Thyroid gland (tissue), 7 donors: ENCODE measurements around the gene ZDHHC8.

DNA sequence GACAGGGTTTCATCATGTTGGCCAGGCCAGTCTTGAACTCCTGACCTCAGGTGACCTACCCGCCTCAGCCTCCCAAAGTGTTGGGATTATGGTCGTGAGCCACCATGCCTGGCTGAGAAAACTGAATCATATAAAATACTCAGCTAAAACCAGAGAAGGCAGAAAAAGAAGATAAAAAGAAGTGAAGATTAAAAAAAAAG lies 68.9 kb downstream of the HIRA start:
- PRO-cap, 2 experiments: no peak in any of the 2 experiments
- RAMPAGE, long total RNA, 5 experiments: no peak in any of the 5 experiments

GRCh38 chr22:19397709-19398493 lies 33.6 kb downstream of the HIRA start:
- PRO-cap, 2 experiments: no peak in any of the 2 experiments
- RAMPAGE, long total RNA, 5 experiments: no peak in any of the 5 experiments

- PRO-cap, 2 experiments: no peak in any of the 2 experiments
- RAMPAGE, long total RNA, 5 experiments: no peak in any of the 5 experiments
These were observed 27.6 kb downstream of the HIRA start for GRCh38 chr22:19403787-19404506.

- PRO-cap, 2 experiments: no peak in any of the 2 experiments
- RAMPAGE, long total RNA, 5 experiments: no peak in any of the 5 experiments
These were observed 1.2 kb downstream of the C22orf39 start for GRCh38 chr22:19446180-19446821.

GRCh38 chr22:19599725-19600222 lies 75.6 kb upstream of the CLDN5 start:
- PRO-cap, 2 experiments: no peak in any of the 2 experiments
- RAMPAGE, long total RNA, 5 experiments: no peak in any of the 5 experiments

DNA sequence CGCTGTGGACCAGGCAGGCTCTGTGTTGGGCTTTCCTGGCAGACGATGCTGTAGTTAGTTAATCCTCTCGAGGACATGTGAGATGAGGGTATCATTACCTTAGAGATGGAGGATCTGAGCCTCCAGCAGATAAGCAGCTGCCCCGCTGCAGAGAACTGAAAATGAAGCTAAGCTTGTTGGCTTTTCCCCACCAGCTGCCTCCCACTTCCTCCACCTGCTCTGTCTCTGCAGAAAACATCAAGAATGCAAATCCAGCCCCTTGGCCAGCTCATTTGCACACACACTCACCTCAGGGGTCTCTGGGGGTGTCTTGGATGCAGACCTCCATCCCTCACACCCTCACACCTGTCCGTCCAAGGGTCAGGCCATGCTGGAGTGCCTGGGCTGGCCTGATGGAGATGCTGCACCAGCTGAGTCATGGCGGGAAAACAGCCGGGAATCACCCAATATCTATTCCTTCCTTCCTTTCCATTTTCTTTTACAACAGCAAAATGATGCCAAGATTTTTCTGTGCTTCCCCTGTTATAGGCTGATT lies 94.9 kb upstream of the SEPTIN5 start:
- PRO-cap, 2 experiments: no peak in any of the 2 experiments
- RAMPAGE, long total RNA, 5 experiments: no peak in any of the 5 experiments

- PRO-cap, 2 experiments: no peak in any of the 2 experiments
- RAMPAGE, long total RNA, 5 experiments: no peak in any of the 5 experiments
These were observed 690 bp upstream of the GP1BB start for GRCh38 chr22:19722575-19723122.

DNA sequence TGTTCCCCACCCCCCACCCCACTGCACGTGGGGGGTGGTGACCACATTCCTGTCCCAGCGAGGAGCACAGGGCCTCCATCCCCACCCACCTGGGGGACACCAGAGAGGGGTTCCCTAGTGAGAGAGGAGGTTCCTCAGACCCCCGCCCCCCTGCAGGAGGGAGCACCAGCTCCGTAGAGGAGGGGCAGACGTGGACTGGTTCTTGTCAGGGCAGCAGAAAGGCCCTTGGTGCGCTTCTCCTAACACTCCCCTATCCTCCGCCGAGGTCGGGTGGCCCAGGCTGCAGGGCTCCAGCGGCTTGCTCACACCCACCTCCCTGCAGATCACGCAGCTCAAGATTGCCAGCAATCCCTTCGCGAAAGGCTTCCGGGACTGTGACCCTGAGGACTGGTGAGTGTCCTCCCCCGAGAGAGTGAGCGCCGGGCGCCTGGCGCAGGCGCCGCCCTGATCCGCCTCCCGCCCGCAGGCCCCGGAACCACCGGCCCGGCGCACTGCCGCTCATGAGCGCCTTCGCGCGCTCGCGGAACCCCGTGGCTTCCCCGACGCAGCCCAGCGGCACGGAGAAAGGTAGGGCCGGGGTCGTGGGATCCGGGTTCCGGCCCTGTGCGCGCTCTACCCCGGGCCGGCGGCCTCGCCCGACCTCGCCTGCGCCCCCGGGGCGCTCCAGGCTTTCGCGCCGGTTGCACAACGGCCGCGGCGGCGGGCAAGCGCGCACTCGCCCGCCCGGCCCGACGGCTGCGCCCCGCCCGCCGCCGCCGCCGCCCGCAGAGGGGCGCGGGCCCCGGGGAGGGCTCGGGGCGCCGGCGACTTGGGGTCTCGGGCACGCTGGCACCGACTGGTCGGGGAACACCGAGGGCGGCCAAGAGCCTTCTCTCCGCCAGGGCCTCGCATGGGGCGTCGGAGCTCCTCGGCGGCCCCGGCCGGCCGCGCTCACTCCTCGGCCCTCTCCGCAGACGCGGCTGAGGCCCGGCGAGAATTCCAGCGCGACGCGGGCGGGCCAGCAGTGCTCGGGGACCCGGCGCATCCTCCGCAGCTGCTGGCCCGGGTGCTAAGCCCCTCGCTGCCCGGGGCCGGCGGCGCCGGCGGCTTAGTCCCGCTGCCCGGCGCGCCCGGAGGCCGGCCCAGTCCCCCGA lies 5.2 kb downstream of the TBX1 start:
- PRO-cap, 2 experiments: no peak in any of the 2 experiments
- RAMPAGE, long total RNA, 5 experiments: no peak in any of the 5 experiments

GRCh38 chr22:19879696-19880727 lies 25.3 kb upstream of the GNB1L start:
- PRO-cap, 2 experiments: no peak in any of the 2 experiments
- RAMPAGE, long total RNA, 5 experiments: no peak in any of the 5 experiments

GRCh38 chr22:19963002-19963876 lies 21.6 kb upstream of the TXNRD2 start:
- PRO-cap, 2 experiments: peak in 2 of 2 experiments; most common plus-strand start chr22:19963200 (in 1); most common minus-strand start chr22:19963084 (in 2)
- RAMPAGE, long total RNA, 5 experiments: no peak in any of the 5 experiments

DNA sequence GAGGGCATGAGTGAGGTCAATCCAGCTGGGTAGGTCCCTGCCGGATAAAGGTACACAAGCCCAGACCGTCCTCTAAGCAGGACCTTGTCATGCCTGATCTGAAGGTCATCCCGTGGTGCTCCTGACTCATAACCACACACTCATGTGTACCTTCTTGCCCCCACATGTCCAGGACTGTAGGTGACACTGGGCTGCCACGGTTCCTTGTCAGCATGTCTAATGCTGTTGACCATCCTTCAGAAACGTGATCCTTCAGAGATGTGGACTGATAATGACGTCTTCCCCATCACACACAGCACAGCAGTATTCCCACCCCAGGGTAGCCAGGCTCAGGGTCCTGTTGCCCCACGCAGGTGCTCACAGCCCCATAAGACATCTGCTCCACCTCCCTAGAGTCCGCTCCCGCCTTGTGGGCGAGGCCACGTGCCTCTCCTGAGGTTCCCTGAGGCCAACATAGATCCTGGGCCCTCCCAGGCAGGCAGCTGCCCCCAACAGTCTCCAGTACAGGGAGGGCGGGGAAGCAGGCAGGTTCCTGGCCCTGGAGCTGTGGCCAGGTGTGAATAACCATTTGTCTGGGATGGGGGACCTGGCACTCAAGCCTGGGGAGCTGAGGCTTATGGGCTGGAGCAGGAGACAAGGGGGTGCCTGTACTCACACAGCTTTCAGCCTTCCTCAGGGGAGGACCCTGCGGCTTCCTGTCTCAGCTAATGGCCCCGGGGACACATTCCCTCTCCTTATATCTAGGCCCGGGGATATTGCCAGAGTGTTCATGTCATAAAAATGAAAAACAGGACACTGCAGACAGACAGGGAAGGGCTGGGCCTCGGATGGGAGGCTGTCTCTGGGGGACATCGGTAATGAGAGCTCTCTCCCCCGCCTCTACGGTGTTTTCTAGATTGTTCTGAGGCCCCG lies 5.8 kb downstream of the ARVCF start:
- PRO-cap, 2 experiments: no peak in any of the 2 experiments
- RAMPAGE, long total RNA, 5 experiments: no peak in any of the 5 experiments

DNA sequence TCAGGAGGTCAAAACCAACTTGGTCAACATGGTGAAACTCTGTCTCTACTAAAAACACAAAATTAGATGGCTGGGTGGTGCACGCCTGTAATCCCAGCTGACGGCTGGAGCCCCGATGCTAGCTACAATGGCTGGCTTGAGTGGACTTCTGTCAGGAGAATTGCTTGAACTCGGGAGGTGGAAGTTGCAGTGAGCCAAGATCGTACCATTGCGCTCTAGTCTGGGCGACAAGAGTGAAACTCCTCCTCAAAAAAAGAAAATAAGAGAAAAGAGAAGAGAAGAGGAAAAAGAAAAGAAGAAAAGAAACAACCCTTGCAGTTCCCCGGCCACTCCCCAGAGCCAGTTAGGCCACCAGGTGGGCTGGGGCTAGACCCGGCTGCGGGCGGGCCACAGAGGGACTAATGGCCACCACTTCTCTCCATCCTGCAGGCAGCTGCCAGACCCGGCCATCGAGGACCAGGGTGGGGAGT lies 17.1 kb upstream of the DGCR8 start:
- PRO-cap, 2 experiments: no peak in any of the 2 experiments
- RAMPAGE, long total RNA, 5 experiments: no peak in any of the 5 experiments

DNA sequence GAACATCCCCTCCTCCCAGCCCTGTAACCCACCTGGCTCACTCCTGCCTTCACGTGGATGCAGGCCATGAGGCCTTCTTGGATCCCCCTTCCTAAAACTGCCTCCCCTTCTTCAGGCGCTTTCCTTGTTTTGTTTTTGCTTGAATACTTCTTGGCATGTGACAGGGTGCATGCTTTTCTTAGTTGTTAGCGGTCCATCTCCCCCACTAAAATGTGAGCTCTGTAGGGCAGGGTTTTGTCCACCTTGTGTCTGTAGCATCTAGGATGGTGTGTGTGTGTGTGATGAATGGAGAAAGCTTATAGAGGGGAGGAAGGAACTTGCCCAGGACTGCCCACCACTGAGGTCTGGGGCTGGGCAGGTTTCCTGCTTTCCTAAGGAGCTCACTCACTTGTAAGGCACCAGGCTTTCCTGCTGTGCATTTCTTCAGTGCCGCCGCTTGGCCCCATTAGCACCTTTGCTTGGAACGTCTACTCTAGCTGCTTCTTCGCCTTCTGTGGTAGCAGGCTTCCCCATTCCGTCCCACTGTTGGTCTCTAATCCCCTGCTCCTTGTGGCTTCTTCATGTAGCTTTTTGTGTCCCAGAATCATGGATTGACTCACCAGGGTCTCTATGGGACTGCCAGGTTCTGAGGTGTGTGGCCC lies 3.2 kb downstream of the DGCR8 start:
- PRO-cap, 2 experiments: no peak in any of the 2 experiments
- RAMPAGE, long total RNA, 5 experiments: no peak in any of the 5 experiments

DNA sequence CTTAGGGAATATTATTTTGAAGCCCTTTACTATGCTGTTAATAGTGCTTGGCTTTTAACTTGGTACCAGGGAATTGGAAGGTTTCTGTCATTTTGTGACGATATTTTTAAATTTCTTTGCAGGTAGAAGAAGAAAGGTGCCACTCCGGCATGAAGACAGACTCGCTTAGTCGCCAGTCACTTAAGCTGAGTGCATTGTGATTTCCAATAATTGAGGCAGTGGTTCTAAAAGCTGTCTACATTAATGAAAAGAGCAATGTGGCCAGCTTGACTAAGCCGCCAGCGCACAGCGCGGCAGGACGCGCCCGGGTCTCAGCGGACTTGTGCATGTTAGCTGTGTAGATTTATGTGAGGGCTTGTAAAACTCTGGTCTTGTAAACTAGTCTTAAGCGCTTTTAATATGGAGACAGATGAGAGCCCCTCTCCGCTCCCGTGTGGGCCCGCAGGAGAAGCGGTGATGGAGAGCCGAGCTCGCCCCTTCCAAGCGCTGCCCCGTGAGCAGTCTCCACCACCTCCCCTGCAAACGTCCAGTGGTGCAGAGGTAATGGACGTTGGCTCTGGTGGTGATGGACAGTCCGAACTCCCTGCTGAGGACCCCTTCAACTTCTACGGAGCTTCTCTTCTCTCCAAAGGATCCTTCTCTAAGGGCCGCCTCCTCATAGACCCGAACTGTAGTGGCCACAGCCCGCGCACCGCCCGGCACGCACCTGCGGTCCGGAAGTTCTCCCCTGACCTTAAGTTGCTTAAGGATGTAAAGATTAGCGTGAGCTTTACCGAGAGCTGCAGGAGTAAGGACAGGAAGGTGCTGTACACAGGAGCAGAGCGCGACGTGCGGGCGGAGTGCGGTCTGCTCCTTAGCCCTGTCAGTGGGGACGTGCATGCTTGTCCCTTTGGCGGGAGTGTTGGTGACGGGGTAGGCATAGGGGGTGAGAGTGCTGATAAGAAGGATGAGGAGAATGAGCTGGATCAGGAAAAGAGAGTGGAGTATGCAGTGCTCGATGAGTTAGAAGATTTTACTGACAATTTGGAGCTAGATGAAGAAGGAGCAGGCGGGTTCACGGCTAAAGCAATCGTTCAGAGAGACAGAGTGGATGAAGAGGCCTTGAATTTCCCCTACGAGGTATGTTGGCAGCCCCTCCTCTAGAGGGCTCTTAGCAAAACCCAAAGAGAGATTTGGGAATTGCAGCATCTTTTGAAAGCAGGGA lies 5.9 kb downstream of the DGCR8 start:
- PRO-cap, 2 experiments: no peak in any of the 2 experiments
- RAMPAGE, long total RNA, 5 experiments: no peak in any of the 5 experiments

DNA sequence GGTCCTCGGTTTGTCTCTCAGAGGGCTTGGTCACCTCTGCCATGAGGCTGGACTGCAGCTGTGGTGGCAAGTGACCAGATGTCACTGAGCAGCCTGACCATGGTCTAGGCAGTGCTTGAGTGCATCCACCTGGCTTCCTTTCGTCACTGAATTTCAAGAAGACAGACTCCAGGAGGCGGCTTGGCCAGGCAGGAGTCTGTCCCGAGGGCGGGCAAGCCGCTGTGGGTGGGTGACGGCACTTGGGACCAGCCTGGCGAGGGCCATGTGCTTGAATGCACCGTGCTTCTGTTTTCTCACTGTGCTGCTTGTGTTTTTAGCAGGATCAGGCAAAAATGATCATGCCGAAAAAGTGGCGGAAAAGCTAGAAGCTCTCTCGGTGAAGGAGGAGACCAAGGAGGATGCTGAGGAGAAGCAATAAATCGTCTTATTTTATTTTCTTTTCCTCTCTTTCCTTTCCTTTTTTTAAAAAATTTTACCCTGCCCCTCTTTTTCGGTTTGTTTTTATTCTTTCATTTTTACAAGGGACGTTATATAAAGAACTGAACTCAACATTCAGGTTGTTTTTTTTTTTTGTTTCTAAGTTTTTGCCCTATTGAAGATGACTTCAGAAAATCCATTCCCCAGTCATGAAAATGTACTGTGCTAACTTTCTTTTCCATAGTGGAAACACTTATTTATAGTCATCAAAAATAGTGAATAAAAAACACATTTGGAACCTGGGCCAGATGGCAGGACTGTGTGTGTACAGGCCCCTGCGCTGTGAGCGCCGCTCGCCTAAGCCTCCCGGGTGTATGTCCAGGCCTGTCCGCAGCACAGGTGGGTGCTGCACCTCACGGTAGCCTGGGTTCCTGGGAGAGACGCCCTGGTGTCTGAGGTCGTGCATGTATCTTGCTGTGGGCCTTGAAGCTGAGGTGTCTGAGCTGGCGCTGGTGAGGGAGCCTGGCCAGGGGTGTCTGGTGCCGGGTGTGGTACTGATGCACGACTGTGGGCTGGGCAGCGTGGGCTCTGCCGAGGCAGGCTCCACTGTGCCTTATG lies 4.7 kb upstream of the ZDHHC8 start:
- PRO-cap, 2 experiments: no peak in any of the 2 experiments
- RAMPAGE, long total RNA, 5 experiments: no peak in any of the 5 experiments

GRCh38 chr22:20131452-20132272 lies at the start of gene ZDHHC8:
Gene ZDHHC8, plus strand, starts transcription at chr22:20131804.
- PRO-cap, 2 experiments: peak in 2 of 2 experiments; most common plus-strand start chr22:20131813 (in 2); most common minus-strand start chr22:20131707 (in 2)
- RAMPAGE, long total RNA, 5 experiments: no peak in any of the 5 experiments

DNA sequence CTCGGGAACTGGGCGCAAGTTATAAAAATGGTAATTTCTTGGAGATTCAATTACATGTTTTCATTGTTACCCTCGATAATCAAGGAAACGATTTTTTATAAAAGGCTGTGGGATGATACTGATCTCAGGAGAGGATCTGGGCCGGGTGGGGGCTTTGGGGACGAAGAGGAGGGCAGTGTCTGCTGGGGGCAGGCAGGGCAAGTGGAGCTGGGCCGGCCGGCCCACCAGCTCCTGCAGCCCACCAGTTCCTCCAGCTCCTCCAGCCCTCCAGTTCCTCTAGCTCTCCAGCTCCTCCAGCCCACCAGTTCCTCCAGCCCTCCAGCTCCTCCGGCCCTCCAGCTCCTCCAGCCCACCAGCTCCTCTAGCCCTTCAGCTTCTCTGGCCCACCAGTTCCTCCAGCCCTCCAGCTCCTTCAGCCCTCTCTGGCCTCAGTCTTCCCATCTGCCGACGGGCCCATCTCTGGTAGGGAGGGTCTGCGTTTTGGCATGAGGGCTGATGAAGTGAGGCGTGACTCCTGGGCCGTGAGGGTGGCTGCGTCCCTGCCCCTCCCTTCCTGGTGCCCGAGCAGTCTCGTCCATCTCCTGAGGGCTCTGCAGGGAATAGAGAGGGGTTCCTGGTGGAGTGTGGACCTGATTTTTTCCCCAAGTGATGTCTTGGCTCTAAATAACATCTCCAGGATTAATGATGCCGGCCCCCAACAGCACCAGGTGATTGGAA lies 9.2 kb upstream of the CCDC188 start:
- PRO-cap, 2 experiments: no peak in any of the 2 experiments
- RAMPAGE, long total RNA, 5 experiments: no peak in any of the 5 experiments

DNA sequence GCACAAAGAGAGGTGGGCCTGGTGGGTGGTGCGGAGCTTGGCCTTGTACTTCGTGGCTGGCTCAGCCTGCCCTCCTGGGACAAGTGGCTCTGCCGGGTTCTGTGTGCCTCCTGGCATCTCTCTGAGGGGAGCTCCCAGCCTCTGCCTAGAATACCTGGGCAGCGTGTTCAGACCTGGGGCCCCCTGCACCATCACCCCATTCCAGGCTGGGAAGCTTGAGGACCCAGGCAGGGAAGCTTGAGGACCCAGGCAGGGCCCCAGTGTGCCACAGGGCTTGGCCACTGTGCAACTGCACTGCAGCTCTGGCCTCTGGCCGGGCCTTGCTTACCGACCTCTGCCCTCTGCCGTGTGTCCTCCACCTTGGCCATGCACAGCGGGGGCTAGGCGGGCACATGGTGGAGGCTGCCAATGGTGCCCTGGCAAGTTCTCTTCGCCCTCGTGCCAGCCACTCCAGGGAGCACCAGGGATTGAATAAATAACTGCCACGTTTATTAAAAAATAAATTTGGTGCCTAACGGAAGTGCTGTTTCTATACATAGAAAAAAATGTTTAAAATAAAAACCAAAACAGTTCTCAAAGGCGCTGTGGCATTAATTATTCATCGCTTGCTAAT lies 46.1 kb downstream of the RTN4R start:
- PRO-cap, 2 experiments: no peak in any of the 2 experiments
- RAMPAGE, long total RNA, 5 experiments: no peak in any of the 5 experiments

- PRO-cap, 2 experiments: no peak in any of the 2 experiments
- RAMPAGE, long total RNA, 5 experiments: no peak in any of the 5 experiments
These were observed 26.5 kb downstream of the RTN4R start for GRCh38 chr22:20241603-20242128.

DNA sequence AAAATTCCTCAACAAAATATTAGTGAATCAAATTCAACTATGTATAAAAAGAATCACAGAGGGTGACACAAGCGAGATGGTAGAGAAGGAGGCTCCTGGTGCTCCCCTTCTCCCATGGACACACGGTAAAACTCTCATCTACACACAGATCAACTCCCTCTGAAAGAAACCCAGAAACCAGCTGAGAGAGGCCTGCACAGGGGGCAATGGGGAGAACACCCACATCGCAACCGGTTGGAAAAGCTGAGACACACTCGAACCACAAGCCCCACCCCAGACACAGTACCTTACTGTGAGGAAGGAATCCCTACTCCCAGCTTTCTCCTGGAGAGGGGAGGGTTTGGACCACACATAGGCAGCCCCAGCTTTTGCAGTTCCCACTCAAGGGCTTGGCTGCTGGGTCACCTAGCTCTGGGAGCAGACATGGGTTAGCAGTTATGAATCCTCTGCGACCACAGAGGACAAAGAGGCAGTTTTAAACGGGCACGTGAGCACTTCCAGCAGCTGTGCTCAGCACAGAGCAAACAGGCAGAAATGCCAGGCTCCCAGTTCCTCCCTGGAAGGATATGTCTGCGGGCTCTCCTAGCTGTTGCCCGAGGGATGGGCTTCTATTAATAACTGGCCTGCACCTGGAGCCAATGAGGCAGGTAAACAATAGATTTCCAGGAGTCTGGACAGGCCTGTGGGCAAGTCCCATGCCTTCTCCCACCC lies 21.5 kb upstream of the ZNF74 start:
- PRO-cap, 2 experiments: no peak in any of the 2 experiments
- RAMPAGE, long total RNA, 5 experiments: no peak in any of the 5 experiments